Peyer's patch (tissue), 4 donors: Measurements from ENCODE around the genes KLRC4, KLRC1 and PRH1.

DNA sequence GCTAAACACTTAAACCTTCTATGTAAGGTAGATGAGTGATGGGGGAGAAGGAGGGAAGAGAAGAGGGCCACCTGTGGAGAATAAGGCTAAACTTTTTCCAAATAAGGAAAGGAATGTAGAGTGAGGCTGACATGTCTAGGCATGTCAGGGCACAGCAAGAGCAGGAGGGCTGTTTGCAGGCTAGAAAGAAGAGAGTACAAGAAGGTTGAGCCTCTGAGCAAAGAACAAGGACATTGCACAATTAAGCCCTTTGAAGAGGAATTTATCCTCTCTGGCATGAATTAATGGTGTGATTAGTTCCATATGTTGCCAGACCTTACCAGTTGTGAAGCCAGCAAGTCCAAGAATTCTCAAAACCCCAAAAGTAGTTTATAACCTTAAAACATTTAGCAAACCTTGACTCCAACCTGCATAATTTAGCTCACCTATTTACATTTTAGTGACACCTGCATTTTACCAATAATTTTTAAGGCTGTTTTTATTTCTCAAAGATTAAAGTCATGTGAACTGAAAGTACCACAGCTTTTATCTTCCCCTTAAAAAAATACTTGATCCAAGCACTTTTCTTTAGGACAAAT lies 20.9 kb downstream of the CLEC2A start:
- PRO-cap: no peak
- RAMPAGE, long total RNA, 4 experiments: no peak in any of the 4 experiments

DNA sequence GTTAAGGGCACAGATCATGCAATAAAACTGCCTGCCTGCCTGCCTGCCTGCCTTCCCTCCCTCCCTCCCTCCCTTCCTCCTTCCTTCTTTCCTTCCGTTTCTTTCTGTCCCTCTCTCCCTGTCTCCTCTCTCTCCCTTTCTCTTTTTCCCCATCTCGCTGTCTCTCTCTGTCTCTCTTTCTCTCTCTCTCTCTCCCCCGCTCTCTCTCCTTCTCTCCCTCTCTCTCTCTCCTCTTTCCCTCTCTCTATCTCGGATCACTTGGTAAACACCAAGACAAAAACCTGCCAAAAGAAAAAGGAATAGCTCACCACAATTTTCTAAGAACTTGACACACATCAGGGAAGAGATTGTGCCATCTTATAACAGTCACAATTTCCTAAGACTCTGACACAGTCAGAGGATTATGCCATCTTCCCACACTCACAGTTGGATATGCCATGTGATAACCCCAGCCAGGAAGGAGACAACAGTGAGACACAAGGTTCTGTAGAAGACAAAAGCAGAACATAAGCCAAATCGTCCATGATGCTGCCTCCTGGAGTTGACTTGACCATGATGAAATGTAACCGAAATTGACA lies 2.9 kb upstream of the CLEC9A start:
- PRO-cap: no peak
- RAMPAGE, long total RNA, 4 experiments: no peak in any of the 4 experiments

- PRO-cap: no peak
- RAMPAGE, long total RNA, 4 experiments: no peak in any of the 4 experiments
These were observed 1.3 kb downstream of the CLEC9A start for GRCh38 chr12:10031635-10032332.

- PRO-cap: no peak
- RAMPAGE, long total RNA, 4 experiments: no peak in any of the 4 experiments
These were observed 11.0 kb downstream of the OLR1 start for GRCh38 chr12:10160915-10161276.

DNA sequence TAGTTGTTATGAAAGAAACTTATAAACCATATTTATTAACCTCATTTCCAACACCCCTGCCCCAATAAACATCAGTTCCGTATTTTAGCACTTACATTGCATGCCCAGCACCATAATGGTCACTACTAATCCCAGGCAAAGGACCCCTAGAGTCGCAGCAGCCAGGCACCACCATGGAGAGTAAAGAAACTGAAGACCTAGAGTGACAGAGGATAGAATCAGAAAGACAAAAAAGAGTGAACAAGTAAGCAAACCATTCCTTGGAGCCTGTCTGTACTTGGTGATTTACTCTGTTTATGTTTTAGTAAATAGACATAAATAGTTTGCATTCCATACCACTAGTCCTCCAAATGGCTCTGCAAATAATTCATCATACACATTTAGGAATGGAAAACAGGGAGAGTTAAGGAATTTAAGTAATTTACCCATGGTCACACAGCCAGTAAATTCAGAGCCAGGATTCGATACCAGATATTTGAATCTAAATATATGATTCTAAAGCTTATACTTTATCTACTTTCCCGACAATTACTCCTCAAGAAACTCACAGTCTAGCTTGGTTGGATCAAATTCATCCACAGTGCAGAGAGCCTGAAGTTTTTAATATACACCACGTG lies 2.8 kb downstream of the OLR1 start:
- PRO-cap: no peak
- RAMPAGE, long total RNA, 4 experiments: no peak in any of the 4 experiments

DNA sequence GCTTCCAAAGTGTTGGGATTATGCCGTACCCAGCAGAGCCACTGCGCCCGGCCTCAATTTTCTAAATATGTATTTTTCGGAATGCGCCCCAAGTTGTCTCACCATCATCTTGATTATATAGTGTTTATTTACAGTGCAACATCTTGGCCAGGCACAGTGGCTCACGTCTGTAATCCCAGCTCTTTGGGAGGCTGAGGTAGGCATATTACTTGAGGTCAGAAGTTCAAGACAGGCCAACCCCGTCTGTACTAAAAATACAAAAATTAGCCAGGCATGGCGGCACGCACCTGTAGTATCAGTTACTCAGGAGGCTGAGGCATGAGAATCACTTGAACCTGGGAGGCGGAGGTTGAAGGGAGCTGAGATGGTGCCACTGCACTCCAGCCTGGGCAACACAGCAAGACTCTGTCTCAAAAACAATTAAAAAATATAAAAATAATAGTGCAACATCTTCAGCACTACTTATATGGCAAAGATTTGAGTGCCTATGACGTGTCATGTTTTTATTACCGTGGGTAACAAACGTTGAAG lies 2.8 kb downstream of the KLRD1 start:
- PRO-cap: no peak
- RAMPAGE, long total RNA, 4 experiments: no peak in any of the 4 experiments

GRCh38 chr12:10365940-10366420 lies 23.9 kb downstream of the KLRK1 start:
- PRO-cap: no peak
- RAMPAGE, long total RNA, 4 experiments: no peak in any of the 4 experiments

DNA sequence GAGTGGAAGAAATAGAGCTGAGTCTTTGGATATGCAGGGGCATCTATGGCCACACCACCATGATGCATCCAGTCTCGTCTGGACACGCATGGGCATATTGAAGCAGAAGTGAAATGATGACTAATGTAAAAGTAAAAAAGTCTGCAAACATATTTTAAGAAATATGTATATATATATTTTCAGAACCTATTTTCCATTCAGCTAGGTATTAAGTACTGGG lies 2.9 kb upstream of the KLRK1 start:
- PRO-cap: no peak
- RAMPAGE, long total RNA, 4 experiments: no peak in any of the 4 experiments

DNA sequence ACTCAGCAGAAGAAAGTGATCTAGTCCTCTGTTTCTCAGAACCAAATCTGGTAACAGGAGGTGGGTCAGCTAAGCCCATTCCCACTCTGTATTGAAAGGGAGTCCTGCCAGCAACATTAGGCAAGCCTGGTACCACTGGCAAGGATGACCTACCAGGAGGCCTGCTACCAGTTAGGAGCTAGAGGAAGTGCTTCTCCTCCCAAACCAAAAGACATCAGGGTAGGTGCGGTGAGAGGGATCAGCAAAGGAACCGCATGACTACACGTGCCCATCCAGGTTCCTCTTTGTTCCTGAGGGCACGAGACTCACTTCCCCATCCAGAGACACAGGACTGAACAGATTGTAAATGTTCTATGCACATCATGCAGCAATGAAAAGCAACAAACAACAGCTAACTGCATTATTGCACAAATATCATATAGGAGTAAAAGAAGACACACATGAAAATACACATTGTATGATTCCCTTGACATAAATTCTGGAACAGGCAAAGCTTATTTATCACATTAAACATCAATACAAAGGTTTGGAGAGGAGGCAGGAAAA lies 2.8 kb downstream of the KLRC4 start:
- PRO-cap: no peak
- RAMPAGE, long total RNA, 4 experiments: no peak in any of the 4 experiments

DNA sequence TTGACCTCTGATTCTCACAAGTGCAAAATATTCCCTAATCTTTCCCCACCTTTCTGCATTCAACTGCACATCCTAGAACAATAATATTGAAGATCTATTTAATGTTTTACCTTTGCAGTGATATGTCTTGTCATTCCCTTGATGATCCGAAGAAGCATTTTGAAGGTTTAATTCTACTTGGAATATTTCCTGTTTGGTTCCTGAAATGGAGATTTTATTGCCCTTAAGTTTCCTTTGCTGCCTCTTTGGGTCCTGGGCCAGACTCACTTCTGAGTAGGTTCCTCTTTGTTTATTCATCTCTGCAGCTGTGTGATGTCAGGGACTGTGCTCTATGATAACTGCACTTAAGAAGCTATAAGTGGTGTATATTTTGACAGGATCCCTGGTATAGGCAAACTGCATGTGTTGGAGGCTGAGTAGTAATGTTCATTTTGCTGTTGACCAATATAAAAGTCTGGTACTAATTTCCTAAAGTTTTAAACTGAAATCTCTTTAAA lies at the start of gene KLRC4:
KLRC4 (minus strand) TSS at position 479 of the 497 bp plus-strand sequence.
- PRO-cap: no peak
- RAMPAGE, long total RNA, 4 experiments: start-site peak on the minus strand in 1 of 4 experiments, centred at position 304 of the sequence, 121 reads per replicate

- PRO-cap: no peak
- RAMPAGE, long total RNA, 4 experiments: start-site peak on the minus strand in 1 of 4 experiments, at chr12:10453351-10453451 at its widest, 10 reads per replicate
These were observed at the start of gene KLRC1 for GRCh38 chr12:10452939-10453583. Gene KLRC1 (minus strand): TSS chr12:10453377.

DNA sequence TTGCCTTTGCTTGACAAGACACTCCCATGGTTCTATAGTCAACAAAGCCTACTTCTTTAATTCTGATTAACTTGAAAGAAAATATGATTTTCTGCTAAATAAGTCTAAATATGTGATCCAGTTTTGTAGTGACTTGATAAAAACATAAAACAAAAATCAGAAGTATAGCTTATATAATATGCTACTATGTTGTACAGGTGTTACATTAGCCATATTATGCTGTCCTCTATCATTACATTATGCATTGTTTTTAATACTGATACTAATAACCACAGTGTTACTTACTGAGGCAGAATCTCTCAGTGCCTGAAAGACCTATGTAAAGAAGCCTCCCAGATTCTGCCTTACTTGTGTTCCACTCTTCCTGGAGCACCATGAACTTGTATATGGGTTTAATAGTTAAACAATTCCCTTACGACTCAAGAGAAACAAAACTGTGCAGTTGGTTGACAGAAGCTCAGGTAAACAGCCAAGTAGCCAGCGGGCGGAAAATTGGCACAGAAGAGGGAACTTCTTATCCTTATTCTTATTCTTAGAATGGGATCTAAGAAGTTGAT lies 22.5 kb upstream of the MAGOHB start:
- PRO-cap: no peak
- RAMPAGE, long total RNA, 4 experiments: no peak in any of the 4 experiments

DNA sequence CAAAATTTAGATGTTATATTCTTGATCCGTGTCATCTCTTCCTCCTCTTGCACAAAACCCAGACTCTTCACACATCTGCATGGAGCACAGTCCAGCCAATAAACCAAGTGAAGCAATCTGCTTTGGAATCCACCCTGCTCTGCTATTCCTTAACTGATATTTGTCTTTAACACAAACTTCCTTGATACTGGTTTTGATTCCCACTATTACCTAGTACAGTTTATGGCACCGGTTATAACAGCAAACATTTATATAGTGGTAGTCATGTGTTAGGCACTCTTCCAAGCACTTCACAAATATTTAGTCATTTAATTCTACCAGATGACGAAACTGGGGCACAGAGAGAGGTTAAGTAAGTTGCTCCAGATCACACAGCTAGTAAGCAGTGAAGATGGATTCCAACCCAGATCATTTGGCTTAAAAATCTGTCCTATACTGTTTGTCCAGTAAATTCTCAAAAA lies 12.5 kb downstream of the STYK1 start:
- PRO-cap: no peak
- RAMPAGE, long total RNA, 4 experiments: no peak in any of the 4 experiments

DNA sequence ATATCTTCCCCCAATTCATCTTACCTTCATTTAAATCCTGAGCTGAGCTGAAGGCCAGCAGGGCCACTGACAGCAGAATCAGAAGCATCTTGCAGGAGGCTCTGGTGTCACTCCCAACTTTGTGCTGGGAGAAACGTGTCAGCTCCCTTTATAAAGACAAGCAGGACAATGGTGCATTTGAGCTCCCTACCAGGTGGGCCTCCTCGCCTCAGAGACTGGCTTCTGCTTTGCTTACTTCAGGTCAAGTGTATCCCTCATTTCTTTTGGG lies at the start of gene PRH1:
PRH1 (minus strand) TSS at position 126 of the 268 bp plus-strand sequence.
- PRO-cap: no peak
- RAMPAGE, long total RNA, 4 experiments: no peak in any of the 4 experiments

DNA sequence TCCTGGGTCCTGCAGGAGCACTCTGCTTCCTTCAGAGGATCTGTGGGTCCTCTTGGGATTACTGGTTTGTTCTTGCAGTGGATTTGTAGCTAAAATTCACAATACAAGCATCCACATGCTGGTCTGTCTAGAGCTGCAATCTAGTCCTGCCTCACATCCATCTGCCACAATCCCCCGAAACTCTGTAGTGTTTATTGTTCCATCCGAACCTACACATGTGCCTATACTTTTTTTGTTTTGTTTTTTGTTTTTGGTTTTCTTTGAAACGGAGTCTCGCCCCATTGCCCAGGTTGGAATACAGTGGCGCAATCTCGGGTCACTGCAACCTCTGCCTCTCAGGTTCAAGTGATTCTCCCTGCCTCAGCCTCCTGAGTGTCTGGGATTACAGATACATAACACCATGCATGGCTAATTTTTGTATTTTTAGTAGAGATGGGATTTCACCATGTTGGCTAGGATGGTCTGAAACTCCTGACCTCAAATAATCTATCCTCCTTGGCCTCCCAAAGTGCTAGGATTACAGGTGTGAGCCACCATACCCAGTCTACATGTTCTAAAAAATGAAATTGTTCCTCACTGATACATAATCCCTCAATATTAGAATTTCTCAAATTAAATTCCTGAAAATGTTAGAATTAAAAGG lies 10.6 kb upstream of the TAS2R30 start:
- PRO-cap: no peak
- RAMPAGE, long total RNA, 4 experiments: no peak in any of the 4 experiments

DNA sequence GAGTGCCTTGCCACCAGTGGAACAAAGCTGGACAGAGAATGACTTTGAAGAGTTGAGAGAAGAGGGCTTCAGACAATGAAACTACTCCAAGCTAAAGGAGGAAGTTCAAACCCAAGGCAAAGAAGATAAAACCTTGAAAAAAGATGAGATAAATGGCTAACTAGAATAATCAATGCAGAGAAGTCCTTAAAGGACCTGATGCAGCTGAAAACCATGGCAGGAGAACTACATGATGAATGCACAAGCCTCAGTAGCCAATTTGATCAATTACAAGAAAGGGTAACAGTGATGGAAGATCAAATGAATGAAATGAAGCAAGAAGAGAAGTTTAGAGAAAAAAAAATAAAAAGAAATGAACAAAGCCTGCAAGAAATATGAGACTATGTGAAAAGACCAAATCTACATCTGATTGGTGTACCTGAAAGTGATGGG lies 17.1 kb downstream of the PRB2 start:
- PRO-cap: no peak
- RAMPAGE, long total RNA, 4 experiments: start-site peak on the plus strand in 1 of 4 experiments, centred at position 297 of the sequence, 5 reads per replicate

DNA sequence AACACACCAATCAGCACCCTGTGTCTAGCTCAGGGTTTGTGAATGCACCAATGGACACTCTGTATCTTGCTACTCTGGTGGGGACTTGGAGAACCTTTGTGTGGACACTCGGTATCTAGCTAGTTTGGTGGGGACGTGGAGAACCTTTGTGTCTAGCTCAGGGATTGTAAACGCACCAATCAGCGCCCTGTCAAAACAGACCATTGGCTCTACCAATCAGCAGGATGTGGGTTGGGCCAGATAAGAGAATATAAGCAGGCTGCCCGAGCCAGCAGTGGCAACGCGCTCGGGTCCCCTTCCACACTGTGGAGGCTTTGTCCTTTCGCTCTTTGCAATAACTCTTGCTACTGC lies 101.7 kb upstream of the ETV6 start:
- PRO-cap: no peak
- RAMPAGE, long total RNA, 4 experiments: no peak in any of the 4 experiments

GRCh38 chr12:11670930-11671284 lies 21.4 kb downstream of the ETV6 start:
- PRO-cap: no peak
- RAMPAGE, long total RNA, 4 experiments: no peak in any of the 4 experiments

GRCh38 chr12:11718665-11719637 lies 69.5 kb downstream of the ETV6 start:
- PRO-cap: no peak
- RAMPAGE, long total RNA, 4 experiments: start-site peak on the plus strand in 1 of 4 experiments, at chr12:11719181-11719482 at its widest, 7 reads per replicate

GRCh38 chr12:11758403-11759646 lies 109.4 kb downstream of the ETV6 start:
- PRO-cap: bidirectional peak, plus-strand start at chr12:11759309, minus-strand start at chr12:11759223
- RAMPAGE, long total RNA, 4 experiments: no peak in any of the 4 experiments